ENCODE measurements around a stretch of chr22.

- RRBS: 0% methylated on average over 2 of the region's 24 CpGs
Measured at GRCh38 chr22:39170897-39171563, 18.6 kb upstream of the CBX7 start.

DNA sequence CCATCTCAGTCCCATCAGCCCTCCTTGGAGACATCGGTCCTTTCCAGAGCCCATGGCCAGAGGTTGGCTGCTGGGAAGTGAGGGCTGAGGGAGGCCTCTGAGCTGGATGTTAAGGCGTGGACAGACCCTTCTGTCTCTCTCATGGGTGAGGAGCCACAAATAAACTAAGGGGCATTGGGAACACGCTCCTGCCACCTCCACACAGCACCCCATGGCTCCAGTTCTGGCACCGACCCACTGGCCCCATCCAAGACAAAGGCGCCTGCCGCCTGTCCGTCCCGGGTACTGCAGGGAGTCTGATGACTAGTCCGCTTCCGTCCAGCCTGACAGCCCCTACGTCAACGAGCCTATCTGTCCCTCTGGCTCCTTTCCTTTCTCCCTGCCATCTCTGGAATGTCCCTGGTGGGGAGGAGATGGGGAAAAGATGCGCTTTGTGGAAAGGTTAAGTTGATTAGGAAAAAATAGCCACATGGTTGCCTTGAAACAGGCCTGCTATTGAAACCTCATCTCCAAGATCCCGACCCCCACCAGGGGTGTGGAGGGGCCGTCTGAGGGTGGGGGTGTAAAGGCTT is 10.4 kb downstream of the PDGFB start:
- RRBS: no CpG with 5 or more reads among the region's 15 CpGs

DNA sequence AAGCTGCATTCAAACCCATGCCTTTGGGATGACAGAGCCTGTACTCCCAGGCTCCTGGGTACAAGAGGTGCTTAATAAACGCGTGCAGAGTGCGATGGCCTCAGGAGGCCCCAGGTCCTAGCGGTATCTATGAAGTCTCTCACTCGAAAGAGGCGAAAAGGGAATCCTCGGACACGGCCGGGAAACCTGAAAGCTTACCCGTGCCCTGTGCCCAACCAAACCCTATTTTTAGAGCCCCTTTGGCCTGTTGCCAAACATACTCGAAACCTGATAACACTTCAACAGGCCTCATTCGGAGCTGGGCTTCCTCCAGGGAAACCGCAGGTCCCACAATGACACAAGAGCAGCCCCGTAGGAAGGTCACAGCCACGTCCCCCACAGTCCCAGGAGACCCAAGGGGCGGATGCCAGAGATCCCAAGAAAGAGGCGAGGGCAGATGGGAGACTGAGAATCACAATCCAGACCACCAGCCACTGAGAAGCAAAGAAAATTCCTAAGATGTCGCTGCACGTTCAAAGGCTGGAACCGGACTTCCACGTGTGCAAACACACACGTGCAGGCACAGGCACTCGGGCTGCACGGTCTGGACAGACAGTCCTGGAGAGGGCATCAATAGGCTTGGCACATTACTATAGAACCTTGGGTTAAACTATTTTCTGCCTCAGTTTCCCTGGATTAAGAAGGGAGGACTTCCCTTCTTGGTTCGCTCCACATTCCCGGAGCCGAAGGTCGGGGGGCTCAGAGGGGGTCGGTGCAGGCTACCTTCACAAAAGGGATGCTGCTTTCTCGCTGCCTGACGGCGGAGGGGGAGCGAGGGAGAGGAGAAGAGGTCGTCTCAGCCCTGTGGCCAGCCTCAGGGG is 8.2 kb downstream of the PDGFB start:
- RRBS: no CpG with 5 or more reads among the region's 34 CpGs

DNA sequence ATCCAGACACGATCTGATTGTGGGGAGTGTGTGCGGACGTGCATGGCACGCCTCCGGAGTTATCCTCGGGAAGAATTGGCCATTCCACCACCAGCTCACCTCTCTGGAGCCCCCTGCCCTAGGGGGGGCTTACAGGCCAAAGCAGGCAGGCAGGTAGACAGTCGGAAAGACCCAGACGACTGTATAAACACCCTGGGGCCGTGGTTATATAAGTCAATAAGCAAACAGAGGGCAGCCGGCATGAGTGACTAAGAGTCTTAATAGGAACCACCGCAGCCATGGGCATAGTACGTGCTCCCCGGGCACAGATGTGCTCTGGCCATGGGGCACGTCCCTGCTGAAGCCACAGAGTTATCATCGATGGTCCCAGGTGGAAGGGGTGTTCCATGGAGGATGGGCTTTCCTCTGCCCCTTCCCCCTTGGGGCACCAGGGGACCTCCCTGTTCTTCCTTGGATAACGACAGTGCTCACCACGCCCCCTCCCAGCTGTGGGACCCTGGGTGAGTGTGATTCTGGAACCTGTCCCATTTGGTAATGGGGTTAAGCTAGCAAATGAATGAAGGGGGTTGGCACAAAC is 7.3 kb upstream of the PDGFB start:
- RRBS: 65% methylated on average over 4 of the region's 17 CpGs

DNA sequence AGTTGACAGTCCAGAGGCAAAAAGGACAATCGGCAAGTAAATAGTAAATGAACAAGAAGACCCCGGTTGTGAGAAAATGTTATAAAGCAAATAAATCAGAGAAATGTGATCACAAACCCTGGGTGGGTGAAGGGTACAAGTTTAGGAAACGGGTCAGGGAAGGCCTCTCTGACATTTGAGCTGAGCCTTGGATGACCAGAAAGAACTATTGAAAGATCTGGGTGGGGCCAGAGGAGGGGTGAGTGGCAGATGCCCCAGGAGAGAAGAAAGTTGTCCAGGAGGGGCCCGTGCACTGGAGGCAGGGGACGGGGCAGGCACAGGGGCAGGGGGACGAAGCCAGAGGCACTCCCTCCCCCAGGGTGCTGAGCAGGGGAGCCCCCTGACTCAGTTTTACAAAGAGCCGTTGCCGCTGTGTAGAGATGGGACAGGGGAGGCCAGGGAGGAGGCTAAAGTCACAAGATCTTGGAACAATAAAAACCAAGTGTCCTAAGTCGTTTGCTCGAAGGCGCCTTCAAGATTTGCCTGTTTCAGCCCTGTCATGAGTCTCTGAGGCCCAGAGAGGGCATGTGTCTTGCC is 10.8 kb upstream of the PDGFB start:
- RRBS: 61% methylated on average over 2 of the region's 11 CpGs

- RRBS: no CpG with 5 or more reads among the region's 6 CpGs
Measured at GRCh38 chr22:39286713-39287062, 32.7 kb downstream of the RPL3 start.

DNA sequence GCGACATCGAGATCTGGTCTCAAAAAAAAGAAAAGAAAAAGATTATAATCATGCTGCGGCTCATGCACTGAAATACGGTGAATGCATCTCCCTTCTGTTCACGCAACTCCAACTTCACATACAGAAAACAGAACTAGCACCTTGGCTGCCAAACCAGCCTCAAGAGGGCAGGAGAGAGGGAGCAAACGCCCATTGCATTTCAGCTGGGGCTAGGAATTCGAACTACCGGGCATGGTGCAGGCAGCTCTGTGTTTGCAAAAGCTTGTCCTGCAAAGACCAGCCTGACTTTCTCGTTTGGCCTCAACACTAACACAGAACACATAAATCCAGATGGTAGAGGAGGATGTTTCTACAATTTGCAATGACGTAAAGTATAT is 6.3 kb upstream of the SYNGR1 start:
- RRBS: no CpG with 5 or more reads among the region's 10 CpGs

DNA sequence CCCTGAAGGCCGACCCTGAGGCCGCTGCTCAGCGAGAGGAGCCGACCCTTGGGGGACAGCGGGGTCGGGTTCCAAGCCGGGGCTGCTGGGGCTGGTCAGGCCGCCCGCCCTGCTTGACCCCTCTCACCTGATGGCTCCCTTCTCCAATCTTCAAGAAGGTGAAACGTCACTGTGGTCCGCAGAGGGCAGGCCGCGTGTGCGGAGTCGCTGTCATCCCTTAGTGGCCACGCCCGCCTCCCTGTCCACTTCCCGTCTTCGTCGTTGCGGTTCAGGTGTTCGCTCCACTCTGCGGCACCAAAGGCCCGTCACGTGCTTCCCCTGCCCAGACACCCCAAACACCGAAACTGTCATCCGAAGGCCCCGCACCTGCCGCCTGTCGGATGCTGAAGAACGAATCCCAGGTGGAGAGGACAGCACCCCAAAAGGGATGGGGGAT is 11.0 kb upstream of the TAB1 start:
- RRBS: no CpG with 5 or more reads among the region's 31 CpGs

GRCh38 chr22:39463889-39464356 is 7.1 kb downstream of the MGAT3 start:
- RRBS: no CpG with 5 or more reads among the region's 9 CpGs

- RRBS: 35% methylated on average over 9 of the region's 43 CpGs
Measured at GRCh38 chr22:39661845-39662275, 91.3 kb downstream of the CACNA1I start.

GRCh38 chr22:39921289-39921510 is 20.3 kb downstream of the GRAP2 start:
- RRBS: no CpG with 5 or more reads among the region's 2 CpGs

DNA sequence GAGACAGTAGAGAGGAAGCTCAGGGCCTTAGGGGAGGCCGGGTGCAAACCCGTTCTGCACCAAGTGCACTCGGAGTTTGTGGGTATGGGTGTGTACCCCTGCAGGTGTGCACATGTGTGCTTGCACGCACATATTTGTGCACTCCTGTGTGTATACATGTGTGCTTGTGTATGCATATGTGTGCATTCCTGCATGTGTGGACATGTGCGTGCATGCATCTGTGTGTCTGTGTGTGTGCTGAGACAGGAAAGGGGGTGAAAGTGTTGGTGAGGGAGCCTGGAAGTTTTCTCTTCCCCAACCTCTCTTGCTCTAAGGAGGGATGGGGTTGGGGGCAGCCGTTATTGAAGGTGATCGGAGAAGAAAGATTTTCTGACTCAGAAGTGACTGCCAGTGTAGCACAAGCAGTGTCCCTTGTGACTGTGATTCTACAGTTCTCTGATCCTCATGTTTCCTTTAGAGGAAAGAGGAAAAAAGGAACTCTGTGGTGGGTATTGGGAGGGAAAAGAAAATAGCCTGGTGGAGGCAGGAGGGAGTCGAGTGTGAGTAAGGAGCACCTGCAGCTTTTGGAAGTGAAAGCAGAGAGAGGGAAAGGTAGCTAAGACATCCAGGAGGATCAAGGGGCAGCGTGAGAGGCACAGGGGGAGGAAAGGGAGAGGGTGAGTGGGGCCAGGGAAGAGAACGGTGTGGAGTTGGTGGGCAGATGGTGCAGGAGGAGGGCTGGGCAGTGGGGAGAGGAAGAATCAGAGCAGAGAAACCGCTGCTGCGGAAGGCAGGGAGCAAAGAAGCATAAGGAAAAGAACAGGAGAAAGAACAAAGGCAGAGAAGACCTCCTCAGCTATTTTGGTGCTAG is 12.3 kb downstream of the TMA7B start:
- RRBS: no CpG with 5 or more reads among the region's 12 CpGs

DNA sequence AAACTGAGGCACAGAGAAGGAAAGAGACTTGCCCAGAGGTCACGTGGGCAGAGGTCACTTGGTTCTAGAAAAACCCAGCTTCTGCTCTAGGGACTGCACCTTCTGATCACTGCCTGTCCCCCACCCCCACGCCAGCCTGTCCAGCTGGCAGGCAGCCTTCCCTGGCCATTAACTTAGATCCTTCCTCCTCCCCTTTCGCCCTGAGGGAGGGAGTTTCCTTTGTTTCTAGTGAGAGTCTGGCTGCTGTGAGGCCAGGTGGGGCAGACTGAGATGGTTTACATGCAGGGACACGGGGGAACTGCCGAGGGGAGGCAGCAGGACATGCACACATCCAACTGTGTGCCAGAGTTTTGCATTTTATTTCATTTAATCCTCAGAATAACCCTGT is 3.2 kb downstream of the FAM83F start:
- RRBS: no CpG with 5 or more reads among the region's 5 CpGs

DNA sequence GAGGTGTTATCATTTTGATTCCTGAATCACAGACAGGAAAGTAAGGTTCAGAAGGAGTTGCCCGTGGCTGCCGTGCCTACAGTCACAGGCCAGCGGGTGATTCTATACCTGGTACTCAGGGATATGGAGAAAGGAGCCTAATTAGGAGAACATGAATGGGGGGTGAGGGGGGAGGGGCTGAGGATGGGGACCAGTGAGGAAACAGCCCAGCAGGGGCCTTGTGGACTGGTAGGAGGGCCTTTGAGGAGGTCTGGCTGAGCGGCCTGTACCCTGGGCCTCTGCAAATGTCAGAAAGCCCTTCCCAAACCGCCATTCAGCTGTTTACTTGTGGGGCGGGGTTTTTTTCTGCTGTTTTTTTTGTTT is 3.6 kb downstream of the FAM83F start:
- RRBS: no CpG with 5 or more reads among the region's 6 CpGs

DNA sequence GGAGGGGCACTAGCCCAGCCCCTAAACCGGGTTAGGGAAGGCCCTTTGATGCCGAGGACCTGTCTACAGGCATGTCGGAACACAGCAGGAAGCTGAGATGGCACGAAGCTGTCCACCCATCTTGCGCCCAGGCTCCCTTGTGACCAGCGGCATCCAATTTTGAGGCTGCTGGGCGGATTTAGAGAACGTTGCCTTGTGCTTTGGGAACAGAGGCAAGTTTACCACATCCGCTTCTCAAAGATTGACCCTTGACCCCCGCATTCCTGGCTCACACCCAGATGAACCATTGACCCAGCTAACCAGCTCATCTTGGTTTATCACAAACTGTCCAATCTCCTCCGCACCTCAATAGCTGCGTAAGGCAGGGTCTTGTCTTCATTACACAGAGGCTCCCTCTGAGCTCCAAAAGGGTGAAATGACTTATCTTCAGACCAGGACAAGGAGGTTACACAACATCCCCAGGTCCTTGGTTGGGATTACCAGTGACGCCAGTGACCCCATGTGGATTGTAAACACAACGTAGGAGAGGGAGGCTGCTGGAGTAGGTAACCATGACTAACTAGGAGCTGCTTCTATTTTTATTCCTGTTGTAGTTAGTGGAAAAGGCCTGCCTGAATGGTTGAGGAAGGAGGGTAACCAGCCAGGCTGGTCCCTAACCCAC is 4.6 kb downstream of the FAM83F start:
- RRBS: no CpG with 5 or more reads among the region's 14 CpGs

- RRBS: no CpG with 5 or more reads among the region's 3 CpGs
Measured at GRCh38 chr22:40014494-40015107, 19.8 kb downstream of the FAM83F start.

- RRBS: no CpG with 5 or more reads among the region's 13 CpGs
Measured at GRCh38 chr22:40042870-40043553, 48.3 kb downstream of the FAM83F start.

- RRBS: no CpG with 5 or more reads among the region's 8 CpGs
Measured at GRCh38 chr22:40043832-40044246, 49.1 kb downstream of the FAM83F start.

DNA sequence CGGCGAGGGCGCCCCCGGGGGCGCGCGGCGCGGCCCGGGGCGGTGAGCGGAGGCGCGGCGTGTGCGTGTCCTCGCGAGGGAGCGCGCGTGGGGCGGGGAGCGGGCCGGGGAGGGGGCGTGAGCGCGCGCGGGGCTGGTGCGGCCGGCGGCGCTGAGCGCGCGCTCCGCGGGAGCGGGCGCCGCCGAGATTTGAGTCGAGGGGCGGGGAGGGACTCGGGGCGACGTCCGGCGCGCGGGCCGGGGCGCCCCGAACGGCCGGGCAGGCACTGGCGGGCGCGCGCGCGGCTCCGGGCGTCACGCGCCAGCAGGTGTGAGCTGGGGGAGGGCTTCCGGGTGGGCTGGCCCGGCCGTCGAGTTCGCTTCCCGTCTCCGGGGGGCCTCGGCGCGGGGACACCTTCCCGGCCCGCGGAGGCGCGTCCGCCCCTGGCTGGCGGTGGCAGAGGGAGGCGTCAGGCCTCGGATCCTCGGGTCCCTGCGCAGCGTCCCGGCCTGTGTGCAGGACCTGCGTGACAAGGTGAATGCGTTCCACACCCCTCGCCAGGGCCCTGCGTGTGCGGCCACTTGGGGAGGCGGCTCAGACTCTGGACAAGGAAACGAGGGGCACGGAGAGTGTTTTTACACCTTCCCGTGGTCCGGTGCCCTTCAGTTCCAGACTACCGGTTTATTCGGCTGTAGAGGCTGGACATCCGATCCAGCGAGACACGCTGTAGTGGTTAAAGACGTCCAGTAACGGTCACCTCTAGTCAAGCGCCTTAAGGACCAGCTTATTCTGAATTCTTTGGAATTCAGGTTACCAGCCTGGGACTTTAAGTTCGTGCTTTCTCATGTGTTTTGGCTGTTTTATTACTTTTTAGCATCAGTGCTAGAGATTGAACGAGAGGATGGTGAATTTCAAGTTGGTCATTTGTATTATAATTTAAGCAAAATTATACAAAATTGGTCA is 50.6 kb downstream of the FAM83F start:
- RRBS: under 1% methylated on average over 54 of the region's 109 CpGs

DNA sequence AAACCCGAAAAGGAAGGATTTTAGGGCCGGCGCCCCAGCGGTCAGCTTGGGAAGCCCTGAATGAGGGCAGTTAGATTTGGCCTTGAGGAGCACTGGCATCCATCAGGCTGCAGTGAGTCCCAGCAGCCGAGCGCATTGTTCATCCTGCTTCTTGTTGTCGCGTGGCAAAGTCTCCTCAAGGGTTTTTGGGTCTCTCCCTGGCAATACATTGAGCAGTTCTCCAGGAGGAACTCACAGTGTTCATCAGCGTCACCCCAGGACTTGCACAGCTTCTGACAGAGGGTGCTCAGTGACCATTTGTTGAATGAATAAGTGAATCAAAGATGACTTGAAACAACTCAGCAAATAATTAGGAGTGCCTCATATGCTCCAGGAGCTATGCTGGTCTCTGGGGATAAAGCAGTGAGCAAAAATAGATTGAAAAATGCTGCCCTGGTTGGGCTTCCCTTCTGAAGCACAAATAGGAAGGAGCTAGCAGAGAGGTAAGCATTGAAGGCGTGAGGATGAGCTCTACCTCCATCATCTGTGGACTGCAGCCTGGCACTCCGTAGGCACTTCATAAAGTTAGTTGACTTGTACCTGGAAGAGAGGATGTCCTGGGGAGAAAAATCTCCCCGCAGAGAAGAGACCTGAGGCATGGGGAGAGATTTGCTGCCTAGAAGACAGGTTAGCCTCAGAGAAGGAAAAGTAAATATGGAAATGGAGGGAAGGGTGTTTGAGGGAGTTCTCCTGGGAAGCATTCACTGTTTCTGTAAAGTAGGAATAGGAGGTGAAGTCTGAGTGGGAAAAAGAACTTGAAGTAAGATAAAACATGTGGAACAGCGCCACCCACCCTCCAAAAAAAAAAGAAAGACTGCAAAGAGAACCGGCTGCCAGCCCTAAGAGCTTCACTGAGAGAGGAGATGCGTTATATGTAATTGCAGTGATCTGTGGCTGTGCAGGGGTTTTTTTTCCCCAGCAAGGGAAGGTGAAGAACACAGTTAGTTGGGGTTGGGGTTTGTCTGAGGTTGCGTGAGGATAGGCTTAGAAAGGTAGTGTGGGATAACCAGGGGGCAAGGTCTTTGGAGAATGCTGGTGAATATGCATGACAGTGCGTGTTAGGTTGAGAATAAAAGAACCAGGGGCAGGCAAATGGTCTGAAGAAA is 15.7 kb downstream of the TNRC6B start:
- RRBS: no CpG with 5 or more reads among the region's 17 CpGs